Endothelial cell (in vitro differentiated cells): Measurements from ENCODE around the gene TAOK3.

DNA sequence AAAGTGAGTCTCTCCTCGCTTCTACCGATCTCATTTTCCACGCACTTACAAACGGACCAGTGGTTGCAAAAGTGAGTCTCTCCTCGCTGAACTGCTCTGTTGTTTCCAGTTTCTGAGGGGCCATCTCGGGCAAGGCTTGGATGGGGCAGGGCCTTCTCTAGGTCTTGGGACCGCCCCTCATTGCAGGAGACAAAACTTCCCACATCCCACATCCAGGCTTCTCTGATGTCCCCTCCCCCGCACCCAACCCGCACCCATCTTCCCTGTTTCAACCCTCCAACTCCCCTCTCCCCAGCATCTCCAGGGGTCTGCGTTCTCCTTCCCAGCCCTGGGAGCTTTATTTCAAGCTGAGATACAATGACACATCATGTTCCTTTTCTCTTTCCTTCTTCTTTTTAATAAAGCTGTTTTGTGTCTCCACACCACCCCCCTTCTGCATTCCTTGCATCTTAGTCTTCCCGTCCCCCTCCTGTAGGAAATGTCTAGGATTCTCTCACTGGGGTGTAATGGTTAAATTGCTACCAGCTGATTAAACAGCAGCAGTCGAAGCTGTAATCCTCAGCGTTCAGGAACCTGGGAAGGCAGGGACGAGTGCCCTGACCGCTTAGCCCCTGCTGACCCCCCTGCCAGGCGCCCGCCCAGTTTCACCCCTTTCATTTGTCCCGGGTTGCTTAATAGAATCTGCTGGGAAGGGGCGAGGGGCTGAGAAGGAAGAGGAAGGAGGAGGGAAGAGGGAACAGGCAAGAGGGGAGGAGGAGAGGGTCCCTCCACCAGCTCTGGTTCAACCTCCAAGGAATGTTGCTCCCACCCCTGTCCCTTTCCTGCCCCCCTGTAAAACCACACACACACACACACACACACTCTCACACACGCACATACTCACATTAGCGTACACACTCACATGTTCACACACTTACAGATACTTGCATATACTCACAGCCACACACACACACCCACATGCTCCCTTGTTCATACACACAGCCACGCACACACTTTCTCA lies 104.4 kb upstream of the MED13L start:
- PRO-cap, result bidirectional peak, plus-strand start at position 183 of the sequence, minus-strand start at position 131 of the sequence; bidirectional peak, plus-strand start at position 552 of the sequence, minus-strand start at position 444 of the sequence; unidirectional peak, minus-strand start at position 797 of the sequence

- PRO-cap, result bidirectional peak, plus-strand start at chr12:116386012, minus-strand start at chr12:116385946
These were observed 108.2 kb upstream of the MED13L start for GRCh38 chr12:116385545-116386287.

GRCh38 chr12:116390376-116391292 lies 113.1 kb upstream of the MED13L start:
- PRO-cap, result no peak

- PRO-cap, result no peak
These were observed 129.0 kb upstream of the MED13L start for GRCh38 chr12:116406416-116407037.

DNA sequence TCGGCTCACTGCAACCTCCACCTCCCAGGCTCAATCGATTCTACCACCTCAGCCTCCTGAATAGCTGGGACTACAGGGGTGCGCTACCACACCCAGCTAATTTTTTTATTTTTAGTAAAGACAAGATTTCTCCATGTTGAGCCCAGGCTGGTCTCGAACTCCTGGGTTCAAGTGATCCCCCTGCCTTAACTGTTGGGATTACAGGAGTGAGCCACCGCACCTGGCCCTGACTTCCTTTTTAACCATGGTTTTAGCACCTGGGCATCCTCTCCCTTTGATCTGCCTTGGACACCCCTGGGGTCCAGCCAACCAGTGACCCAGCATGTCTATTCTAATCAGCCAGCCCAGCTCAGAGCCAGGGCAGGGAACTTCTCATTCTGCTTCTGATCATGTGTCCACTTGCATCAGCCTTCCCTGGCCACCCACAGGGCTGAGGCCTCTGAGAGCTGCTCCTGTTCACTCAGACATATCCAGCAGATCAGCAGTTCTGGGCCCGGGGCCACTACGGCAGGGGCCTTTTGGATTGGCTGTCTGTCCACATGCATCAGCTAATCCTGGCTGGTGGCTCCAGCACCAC lies 118.0 kb upstream of the MAP1LC3B2 start:
- PRO-cap, result no peak

DNA sequence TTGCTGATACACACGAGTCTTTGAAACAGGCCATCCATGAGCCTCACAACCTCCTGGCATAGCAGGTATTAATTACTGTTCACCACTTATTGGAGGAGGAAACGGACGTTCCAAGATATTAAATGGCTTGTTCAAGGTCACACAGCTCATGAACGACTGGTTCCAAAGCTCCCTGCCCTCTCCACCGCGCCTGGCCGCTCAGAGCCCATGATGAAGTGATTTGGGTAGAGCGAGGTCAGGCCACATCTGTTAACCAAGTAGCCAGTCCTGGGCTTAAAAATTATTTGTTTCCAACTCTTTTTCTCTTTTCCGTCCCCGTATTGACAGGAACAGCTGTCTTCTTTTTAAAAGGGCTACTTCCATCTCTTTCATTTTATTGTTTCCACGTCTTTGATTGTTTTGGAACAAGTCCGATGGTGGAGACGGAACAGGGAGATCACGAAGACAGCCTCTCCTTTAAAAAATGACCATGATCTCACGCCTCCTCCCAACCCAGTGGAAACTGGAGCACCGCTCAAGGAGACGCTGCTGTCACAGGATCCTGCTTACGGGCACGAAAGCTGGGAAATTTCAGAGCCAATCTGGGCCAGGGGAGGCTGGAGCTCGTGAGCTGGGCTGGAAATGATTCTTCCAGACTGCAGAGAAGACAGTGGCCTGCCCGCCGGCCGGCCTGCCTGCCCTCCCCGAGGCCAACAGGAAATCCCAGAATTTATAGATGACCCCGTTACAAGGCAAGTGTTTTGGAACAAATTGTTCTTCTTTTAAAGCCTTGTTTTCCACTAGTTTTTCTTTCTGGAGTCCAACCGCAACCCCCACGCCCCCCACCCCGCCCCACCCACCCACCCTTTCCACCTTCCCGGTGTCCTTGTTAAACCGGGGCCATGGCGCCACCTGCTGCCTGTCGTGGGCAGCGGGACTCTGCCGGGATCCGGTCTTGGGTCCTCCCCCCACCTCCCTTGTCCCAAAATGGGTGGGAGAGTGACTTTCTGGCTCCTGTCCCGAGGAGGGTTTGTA lies 40.1 kb downstream of the MAP1LC3B2 start:
- PRO-cap, result no peak

GRCh38 chr12:116759679-116760336 lies 21.7 kb downstream of the RNFT2 start:
- PRO-cap, result bidirectional peak, plus-strand start at chr12:116759870, minus-strand start at chr12:116759755; unidirectional peak, plus-strand start at chr12:116759870

GRCh38 chr12:117157719-117158229 lies 32.5 kb downstream of the FBXO21 start:
- PRO-cap, result no peak

DNA sequence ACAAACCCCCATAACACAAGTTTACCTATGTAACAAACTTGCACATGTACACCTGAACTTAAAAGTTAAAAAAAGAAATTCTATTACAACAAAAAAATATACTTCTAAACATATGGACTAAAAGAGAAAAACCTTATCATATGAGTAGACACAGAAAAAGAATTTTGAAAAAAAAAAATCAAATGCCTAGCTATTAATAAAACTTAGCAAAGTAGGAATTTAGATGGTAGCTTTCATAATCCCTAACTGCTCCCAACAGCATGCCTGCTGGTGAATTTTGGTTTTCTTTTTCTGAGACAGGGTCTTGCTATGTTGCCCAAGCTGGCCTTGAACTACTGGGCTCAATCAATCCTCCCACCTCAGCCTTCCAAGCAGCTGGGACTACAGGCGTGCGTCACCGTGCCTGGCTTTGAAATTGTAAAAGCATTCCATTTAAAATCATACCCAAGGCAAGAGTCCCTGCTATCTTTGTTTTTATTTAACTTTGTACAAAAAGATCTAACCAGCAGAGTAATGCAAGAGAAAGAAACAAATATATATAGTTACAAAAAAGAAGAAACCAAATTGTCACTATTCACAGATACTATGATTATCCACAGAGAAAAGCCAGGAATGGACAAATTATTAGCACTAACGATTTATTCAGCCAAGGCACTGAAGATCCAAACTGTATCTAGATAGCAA lies 20.7 kb downstream of the FBXO21 start:
- PRO-cap, result no peak

- PRO-cap, result no peak
These were observed 11.1 kb downstream of the FBXO21 start for GRCh38 chr12:117179187-117179510.

DNA sequence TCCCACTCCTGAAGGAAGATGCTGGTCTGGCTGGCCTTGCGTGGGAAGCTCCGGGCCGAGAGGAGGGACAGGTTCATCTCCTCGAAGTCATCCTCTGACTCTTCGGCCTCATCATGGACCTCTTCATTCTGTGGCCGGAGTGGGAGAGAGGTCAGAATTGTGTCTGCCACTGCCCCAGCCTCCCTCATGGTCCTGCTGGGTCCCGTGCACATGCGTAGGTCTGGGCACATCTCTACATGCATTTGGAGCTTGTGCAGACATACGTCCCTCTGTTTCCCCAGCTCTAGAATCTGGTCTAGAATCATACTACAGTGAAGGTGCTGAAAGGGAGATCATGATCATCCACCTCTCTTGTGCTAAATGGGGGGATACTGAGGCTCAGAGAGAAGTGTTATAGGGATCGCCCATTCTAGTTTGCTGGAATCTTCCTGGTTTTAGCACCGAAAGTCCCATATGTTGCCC lies 163.7 kb upstream of the NOS1 start:
- PRO-cap, result no peak

DNA sequence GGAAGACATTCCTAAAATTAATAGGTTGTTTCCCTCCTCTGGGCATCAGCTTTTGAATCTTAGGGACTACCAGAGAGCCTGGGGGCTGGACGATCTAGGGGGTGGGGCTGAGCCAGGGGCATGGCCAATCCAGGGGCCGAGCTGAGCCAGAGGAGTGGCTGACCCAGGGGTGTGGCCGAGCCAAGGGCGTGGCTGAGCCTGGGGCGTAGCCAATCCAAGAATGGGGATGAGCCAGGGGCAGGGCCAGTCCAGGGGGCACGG lies 219.2 kb upstream of the NOS1 start:
- PRO-cap, result no peak

GRCh38 chr12:117674290-117674910 lies 294.4 kb downstream of the KSR2 start:
- PRO-cap, result no peak

GRCh38 chr12:118372264-118373014 lies at the start of gene TAOK3:
TAOK3 (minus strand) TSS chr12:118372907.
- PRO-cap, result bidirectional peak, plus-strand start at chr12:118372705, minus-strand start at chr12:118372619; bidirectional peak, plus-strand start at chr12:118373189, minus-strand start at chr12:118372889

GRCh38 chr12:118980113-118980951 lies 1.0 kb upstream of the SRRM4 start:
- PRO-cap, result no peak

GRCh38 chr12:119193802-119194306 lies 15.1 kb downstream of the HSPB8 start:
- PRO-cap, result no peak

- PRO-cap, result no peak
These were observed 90.6 kb downstream of the PRKAB1 start for GRCh38 chr12:119758426-119759058.

- PRO-cap, result no peak
These were observed 37.7 kb downstream of the RAB35 start for GRCh38 chr12:120078666-120079532.

- PRO-cap, result bidirectional peak, plus-strand start at chr12:120087325, minus-strand start at chr12:120087006
These were observed 29.4 kb downstream of the RAB35 start for GRCh38 chr12:120086812-120087852.

GRCh38 chr12:120124267-120124776 lies 7.8 kb upstream of the RAB35 start:
- PRO-cap, result no peak